ENCODE results near the genes CCDC24, TMEM53, DYNLT4, PTCH2, TOE1, TESK2 and AKR1A1.

GRCh38 chr1:43538178-43538680 lies 7.5 kb downstream of the PTPRF start:
- RRBS: no CpG with 5 or more reads among the region's 6 CpGs

DNA sequence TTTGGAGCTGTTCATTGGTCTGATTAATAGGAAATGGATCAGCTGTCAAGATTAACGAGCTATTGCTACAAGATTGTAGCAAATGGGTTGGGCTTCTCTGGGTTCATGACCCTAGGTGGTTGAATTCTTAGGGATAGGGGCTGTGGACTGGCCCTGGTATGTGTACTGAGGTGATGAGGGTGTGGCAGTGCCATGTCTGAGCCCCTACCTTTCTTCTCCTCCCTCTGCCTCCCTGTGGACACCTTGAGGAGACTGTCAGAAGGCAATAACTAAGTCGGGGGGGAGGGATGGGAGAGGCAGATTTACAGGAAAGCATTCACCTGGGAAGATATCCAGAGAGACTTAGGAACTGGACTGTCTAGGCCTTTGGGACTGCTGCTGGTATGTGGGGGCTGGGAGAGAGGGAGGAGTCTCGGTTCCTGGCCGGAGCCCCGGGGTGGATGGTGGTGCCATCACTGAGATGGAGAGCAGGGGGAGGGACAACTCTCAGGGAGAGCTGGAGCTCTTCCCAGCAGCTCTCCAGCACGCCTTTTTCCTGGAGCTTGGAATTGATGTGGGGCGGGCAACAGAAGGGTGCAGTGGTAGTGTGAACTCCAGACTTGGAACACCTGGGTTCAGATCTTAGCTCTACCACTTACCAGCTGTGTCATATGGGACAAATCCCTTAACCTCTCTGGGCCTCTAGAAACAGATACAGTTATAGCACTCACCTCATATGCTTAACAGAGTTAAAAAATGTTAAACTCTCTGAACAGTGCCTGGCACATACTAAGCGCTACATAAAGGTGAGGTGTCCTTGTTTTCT lies 22.1 kb downstream of the PTPRF start:
- RRBS: no CpG with 5 or more reads among the region's 8 CpGs

DNA sequence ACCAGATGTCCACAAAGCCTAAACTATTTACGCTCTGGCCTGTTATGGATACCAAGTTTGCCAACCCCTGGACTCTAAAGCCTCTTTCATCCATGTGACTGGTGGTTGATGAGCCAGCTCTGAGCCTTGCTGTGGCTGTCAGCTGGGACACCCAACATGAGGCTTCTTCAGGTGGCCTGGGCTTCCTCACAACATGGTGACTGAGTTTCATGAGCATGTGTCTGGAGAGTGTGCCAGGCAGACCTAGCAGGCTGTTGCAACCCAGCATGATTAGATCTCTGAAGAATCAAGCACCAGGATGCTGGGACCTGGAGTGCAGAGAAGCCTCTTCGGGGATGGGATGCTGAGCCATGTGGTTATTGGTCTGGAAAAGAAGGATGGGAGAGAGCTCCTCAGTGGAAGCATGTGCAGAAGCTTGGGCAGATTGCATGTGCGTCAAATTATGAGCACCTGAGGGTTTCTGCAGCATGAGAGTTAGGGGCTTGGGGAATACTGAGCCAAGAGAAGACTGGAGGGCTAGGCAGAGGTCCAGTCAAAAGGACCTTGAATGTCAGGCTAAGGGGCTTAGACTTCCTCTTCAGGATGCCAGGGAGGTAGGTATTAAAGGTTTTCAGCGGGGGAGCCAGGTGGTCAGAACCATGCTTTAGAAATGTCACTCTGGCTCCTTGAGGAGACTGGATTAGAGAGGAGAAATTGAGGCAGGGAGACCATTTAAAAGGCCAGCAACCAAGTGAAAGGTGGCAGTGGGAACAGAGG lies 38.8 kb upstream of the KDM4A start:
- RRBS: no CpG with 5 or more reads among the region's 4 CpGs

- RRBS: 88% methylated on average over 3 of the region's 10 CpGs
Measured at GRCh38 chr1:43947549-43948536, 1.1 kb downstream of the IPO13 start.

GRCh38 chr1:43990289-43991180 lies 864 bp upstream of the CCDC24 start:
- RRBS: no CpG with 5 or more reads among the region's 19 CpGs

GRCh38 chr1:43991181-43992034 lies at the start of gene CCDC24:
TSS of gene CCDC24 (plus strand) at chr1:43991599.
- RRBS: 3% methylated on average over 33 of the region's 66 CpGs

DNA sequence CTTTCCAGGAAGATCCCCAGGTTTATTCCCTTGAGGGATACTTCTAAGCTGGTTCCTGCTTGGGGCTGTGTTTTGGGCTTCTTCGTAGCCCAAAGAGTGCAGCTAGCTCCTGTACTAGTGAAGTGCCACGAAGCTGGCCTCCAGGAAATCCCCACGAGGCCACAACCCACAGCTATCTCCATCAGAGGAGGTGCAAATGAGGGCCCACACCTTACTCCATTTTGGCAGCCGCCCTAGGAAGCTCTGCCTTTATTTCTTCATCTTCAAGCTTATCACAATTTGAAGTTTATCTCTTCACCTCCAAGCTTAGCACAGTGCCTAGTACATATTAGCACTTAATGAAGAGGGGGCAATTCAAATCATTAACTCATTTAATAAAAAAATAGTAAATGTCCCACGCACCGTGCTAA lies 544 bp upstream of the DMAP1 start:
- RRBS: no CpG with 5 or more reads among the region's 6 CpGs

- RRBS: no CpG with 5 or more reads among the region's 4 CpGs
Measured at GRCh38 chr1:44244035-44244661, 30.9 kb downstream of the DMAP1 start.

DNA sequence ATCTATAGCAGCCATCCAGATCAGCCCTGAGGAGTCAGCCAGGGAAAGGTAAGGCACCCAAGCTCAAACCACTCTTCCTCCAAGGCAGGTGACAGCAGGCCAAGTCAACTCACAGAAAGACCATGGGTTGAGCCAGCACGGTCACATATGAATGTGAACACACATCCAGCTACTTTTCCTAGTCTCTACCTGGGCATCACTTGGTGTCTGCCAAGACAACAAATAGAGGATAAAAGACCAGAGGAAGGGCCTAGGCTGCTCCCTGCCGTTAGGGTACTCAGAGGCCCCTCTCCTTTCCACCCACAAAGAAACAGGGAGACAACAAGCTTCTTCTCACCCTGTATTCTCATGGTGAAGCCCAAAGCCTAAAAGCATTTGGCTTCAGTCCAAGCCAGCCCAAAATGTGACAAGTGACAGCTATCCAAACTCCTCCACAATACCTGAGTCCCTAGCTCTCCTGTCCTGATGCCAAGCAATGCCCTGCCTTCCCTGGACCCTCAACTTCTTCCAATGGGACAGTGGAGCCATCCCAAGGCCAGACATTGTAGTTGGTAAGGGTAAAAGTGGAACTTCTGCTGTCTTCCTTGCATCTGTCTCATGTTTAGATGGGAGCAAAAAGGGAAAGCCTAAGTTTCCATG lies 55.4 kb downstream of the DMAP1 start:
- RRBS: no CpG with 5 or more reads among the region's 2 CpGs

DNA sequence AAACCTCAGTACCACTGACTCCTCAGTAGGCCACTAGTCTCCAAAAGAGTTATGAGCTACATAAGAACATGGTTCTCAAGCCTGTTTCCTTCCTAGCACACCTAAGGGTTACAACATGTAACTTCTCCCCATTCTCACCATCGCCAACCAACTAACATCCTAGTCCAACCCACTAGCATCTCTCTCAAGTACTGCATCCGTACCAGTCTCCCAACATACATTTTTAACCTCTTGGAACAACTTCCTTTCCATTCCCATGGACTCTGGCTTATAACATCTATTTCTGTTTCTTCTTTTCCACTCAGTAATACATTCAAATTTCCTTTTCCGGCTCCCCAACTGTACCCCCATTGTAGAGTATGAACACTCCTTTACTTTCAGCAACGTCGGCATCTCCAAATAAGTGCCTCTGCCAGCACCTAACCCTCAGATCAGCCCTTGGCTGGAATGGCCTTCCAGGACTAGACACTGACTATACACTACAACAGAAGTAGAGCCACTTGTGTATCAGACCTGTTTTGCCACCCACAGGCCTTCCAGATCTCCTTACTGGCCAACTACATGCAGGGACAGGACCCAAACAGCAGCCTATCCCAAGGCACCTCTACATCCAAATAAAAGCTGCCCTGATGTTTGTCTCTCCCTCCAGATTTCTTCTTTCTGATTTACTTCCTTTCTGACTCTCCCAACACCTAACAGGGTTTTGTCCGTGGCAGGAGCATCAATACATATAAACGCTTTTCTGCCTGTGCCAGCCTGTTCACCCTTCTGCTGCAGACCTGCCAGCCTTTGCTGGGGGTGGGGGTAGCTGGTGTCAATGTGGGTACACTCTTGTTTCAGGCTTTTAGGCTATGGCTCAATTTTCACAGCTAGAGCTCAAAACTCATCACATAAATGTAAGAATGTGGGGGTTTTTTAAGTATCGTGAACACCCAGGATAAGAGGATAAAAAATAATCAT lies 24.9 kb downstream of the ERI3 start:
- RRBS: no CpG with 5 or more reads among the region's 8 CpGs

DNA sequence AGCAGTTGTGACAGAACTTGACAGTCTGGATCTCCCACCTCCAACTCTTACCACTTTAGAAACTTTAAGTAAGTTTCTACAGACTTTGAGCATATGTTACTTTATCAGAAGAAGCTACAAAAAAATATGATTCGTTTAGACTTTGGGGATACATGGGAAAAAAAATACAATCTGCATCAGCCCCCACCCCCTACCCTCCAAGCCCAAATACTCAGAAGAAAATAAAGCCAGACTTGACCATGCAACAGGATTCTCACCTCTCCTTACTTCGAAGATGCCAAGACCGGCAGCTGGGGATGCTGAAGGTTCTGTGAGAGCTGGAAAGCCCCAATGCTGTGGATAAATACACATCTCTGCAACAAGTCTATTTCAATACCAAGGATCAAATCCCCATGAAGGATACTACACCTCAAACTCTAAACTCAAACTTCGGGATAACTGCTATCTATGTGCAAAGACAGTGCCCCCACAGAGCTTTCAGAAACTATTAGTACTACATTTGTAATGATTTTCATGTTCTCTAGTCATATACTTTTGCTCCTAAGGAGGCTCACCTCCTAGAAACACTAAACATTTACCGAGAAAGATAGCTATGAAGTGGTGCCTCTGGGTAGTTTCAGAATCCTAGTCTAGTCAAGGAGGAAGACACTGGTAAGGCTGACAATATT lies 2.3 kb downstream of the ERI3 start:
- RRBS: no CpG with 5 or more reads among the region's 5 CpGs

- RRBS: 2% methylated on average over 5 of the region's 60 CpGs
Measured at GRCh38 chr1:44673979-44675022, at the start of gene TMEM53. TSS of gene TMEM53 (minus strand) at chr1:44674481.

DNA sequence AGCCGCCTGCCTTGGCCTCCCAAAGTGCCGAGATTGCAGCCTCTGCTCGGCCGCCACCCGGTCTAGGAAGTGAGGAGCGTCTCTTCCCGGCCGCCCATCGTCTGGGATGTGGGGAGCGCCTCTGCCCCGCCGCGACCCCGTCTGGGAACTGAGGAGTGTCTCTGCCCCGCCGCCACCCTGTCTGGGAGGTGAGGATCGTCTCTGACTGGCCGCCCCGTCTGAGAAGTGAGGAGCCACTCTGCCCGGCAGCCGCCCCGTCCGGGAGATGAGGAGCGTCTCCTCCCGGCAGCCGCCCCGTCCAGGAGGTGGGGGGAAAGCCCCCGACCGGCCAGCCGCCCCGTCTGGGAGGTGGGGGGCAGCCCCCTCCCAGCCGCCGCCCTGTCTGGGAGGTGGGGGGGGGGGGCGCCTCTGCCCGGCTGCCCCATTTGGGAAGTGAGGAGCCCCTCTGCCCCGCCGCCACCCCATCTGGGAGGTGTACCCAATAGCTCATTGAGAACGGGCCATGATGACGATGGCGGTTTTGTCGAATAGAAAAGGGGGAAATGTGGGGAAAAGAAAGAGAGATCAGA lies 1.1 kb upstream of the KIF2C start:
- RRBS: no CpG with 5 or more reads among the region's 41 CpGs

DNA sequence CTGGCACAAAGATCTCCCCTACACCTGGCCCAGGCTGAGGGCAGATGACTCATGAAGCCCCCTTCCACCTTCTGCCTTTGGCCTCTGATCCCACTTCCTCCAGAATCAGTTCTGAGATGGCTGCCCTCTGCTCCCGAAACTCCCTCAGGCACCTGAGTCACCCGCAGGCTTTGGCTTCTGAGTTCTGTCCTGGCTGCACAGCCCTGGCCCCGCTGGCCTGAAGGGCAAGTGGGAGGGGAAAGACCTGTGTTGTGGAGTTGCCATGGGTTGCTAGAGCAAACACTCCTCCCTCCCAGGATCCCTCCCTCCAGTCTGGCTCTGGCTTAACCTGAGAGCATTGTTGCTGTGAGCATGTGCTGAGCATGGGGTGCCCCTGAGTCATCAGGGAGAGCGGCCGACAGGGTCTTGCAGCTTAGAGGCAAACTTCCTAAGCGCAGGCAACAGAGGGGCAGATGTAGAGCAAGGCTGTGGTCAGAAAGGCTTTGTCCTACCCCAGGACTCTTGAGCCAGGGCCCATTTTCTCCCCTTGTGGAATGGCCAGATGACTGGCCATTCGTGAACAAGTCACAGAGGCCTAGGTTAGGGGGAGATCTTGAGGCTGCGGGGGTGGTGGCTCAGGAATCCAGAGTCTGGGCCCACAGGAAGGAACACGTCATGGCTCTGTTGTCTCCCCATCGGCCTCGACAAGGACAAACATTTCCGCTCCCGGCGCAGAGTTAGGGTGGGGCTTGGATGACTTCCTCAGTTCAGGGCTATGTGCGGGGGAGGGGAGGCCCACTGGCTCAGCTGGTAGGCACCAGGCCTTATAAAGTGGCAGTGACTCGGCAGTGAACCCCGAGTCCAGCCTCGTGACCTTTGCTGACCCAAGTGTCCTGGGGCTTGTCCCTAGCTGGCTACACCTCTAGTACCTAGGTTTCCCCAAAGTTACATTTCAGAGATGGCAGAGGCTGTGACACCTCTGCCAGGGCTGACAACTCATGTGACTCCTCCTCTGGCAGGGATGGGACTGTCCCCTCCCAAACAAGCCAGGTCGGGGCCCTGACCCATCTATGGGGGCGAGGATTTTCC lies at the start of gene DYNLT4:
Gene DYNLT4, minus strand, starts transcription at position 179 of the 1,068 bp plus-strand sequence.
- RRBS: no CpG with 5 or more reads among the region's 20 CpGs

- RRBS: 7% methylated on average over 32 of the region's 95 CpGs
Measured at GRCh38 chr1:44842324-44843702, at the start of gene PTCH2. TSS of gene PTCH2 (minus strand) at chr1:44843253.

GRCh38 chr1:45339652-45340749 lies at the start of gene TOE1:
TSS of gene TOE1 (plus strand) at chr1:45340170.
- RRBS: under 1% methylated on average over 7 of the region's 79 CpGs

DNA sequence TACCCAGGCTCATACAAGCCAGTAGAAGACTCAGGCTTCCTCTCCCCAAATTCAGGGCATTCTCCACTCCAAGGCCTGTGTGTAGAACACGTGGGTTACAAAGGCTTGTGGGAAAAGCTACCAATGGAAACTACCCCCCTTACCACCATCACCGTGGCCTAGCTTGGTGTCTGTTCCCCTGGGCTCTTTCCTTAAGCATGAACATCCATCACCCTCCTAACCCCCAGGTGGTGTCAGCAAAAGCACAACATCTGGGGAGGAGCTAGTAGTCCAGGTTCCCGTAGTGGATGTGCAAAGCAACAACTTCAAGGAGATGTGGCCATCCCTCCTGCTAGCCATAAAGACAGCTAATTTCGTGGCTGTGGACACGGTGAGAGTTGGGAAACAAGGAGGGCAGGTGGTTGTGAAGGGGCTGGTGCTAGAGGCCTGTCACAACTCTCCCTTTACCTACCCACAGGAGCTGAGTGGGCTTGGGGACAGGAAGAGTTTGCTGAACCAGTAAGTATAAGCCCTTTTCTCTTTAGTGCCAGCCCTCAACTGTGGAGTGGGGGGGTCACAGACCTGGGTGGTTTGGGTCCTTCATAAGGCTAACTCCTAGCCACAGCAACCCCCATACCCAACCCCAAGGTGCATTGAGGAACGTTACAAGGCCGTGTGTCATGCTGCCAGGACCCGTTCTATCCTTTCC lies 1.0 kb downstream of the TOE1 start:
- RRBS: no CpG with 5 or more reads among the region's 8 CpGs

- RRBS: 2% methylated on average over 7 of the region's 71 CpGs
Measured at GRCh38 chr1:45490616-45491725, at the start of gene TESK2. TSS of gene TESK2 (minus strand) at chr1:45491163.

GRCh38 chr1:45510891-45511572 lies 10.7 kb downstream of the PRDX1 start:
- RRBS: no CpG with 5 or more reads among the region's 4 CpGs

- RRBS: 2% methylated on average over 11 of the region's 52 CpGs
Measured at GRCh38 chr1:45550314-45551493, at the start of gene AKR1A1. TSS of gene AKR1A1 (plus strand) at chr1:45550826.